Heart (tissue), 3 donors: Measurements from ENCODE around the gene SPN.

GRCh38 chr16:28868668-28869386 lies 5.2 kb downstream of the SH2B1 start:
- RAMPAGE, long total RNA, 2 experiments, result no peak in any of the 2 experiments

- RAMPAGE, long total RNA, 2 experiments, result start-site peak on the minus strand in 2 of 2 experiments, at chr16:28879900-28879941 at its widest, 10 to 89 reads per replicate
Measured at GRCh38 chr16:28879375-28880520, 1.5 kb downstream of the ATP2A1 start.

DNA sequence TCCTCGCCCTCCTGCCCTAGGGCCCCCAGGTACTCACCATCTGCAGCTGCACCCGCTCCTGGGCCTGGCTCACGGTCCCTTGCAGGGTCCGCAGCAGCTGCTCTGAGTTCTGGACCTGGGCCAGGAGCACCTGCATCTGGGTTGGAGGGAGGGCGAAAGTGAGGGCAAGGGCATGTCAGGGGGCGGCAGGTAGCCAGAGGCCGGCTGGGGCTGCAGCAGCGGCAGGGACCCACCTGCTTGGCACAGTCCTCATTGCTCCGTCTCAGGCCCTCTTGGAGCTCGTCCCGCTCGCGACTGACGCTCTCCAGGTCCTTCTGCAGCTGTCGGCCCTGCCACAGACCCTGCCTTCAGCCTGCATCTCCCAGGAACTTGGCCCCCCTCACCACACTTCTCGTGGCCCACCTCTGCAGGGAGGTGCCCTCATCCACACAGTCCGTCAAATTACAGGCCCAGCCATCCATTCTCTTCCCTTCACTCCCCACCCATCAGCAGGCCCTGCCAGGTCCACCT lies 14.1 kb downstream of the RABEP2 start:
- RAMPAGE, long total RNA, 2 experiments, result no peak in any of the 2 experiments

GRCh38 chr16:29013861-29014330 lies 29.0 kb downstream of the LAT start:
- RAMPAGE, long total RNA, 2 experiments, result no peak in any of the 2 experiments

GRCh38 chr16:29074645-29075685 lies 90.1 kb downstream of the LAT start:
- RAMPAGE, long total RNA, 2 experiments, result no peak in any of the 2 experiments

- RAMPAGE, long total RNA, 2 experiments, result no peak in any of the 2 experiments
Measured at GRCh38 chr16:29107166-29107853, 122.5 kb downstream of the LAT start.

GRCh38 chr16:29129506-29129894 lies 144.6 kb downstream of the LAT start:
- RAMPAGE, long total RNA, 2 experiments, result no peak in any of the 2 experiments

GRCh38 chr16:29156817-29157639 lies 172.2 kb downstream of the LAT start:
- RAMPAGE, long total RNA, 2 experiments, result no peak in any of the 2 experiments

DNA sequence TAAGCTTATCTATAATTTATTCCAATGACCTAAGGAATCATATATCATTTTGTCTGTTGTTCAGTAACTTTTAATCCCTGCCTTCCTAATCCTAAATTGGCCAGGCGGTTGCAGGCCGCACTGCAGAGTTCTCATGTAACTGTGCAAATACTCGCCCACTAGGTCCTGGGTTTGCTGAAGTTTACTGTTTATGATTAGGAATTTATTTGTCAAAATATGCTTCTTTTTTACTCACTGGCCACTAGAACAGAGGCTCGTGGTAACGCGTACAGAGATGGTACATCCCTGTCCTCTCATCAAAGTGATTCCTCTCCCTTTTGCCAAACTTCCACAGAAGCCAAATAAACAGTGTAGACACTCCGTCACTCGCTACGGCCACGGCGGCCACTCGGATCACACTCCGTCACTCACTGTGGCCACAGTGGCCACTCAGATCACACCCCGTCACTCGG lies 175.0 kb downstream of the LAT start:
- RAMPAGE, long total RNA, 2 experiments, result no peak in any of the 2 experiments

- RAMPAGE, long total RNA, 2 experiments, result no peak in any of the 2 experiments
Measured at GRCh38 chr16:29183006-29183318, 198.1 kb downstream of the LAT start.

DNA sequence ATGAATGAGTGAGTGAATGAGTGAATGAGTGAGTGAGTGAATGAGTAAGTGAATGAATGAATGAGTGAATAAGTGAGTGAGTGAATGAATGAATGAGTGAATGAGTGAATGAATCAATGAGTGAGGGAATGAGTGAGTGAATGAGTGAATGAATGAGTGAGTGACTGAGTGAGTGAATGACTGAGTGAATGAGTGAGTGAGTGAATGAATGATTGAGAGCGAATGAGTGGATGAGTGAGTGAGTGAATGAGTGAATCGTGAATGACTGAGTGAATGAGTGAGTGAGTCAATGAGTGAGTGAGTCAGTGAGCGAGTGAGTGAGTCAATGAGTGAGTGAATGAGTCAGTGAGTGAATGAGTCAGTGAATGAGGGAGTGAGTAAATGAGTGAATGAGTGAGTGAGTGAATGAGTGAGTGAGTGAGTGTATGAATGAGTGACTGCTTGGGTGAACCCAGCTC lies 133.0 kb downstream of the NPIPB11 start:
- RAMPAGE, long total RNA, 2 experiments, result no peak in any of the 2 experiments

DNA sequence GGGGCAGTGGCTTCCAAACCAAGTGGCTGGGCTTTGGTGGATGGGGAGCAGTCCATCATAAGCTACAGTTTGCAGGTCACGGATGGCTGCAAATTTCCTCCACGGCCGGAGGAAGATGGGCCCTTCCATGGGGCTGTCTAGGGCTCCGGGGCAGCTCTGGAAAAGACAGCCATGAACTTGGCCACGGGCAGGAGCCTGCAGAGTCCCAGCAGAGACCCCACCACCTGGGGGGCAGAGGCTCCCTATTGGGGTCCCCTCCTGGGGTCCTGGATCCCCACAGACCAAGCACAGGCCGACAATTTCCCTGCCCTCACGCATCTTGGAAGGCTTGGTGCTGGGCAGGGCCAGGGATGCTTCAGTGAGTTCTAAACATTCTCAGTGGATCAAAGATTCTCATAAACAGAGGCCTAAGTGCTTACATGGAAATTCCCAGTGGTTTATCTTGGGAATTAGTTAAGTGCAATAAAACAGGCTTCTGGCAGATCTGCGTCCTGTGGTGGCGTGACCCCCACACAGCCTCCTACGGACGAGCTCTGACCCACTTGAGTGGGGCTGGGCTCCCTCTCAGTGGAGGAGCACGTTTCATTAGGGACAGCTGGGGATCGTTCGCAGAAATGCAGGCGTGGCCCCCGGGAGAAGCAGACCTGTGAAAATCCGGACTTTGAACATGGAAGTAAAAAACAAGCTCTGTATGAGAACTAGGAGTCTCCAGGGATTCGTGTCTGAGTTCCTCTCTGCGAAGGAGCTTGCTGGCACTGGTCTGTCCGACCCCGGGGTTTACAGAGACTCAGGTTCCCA lies 117.9 kb downstream of the NPIPB11 start:
- RAMPAGE, long total RNA, 2 experiments, result no peak in any of the 2 experiments

DNA sequence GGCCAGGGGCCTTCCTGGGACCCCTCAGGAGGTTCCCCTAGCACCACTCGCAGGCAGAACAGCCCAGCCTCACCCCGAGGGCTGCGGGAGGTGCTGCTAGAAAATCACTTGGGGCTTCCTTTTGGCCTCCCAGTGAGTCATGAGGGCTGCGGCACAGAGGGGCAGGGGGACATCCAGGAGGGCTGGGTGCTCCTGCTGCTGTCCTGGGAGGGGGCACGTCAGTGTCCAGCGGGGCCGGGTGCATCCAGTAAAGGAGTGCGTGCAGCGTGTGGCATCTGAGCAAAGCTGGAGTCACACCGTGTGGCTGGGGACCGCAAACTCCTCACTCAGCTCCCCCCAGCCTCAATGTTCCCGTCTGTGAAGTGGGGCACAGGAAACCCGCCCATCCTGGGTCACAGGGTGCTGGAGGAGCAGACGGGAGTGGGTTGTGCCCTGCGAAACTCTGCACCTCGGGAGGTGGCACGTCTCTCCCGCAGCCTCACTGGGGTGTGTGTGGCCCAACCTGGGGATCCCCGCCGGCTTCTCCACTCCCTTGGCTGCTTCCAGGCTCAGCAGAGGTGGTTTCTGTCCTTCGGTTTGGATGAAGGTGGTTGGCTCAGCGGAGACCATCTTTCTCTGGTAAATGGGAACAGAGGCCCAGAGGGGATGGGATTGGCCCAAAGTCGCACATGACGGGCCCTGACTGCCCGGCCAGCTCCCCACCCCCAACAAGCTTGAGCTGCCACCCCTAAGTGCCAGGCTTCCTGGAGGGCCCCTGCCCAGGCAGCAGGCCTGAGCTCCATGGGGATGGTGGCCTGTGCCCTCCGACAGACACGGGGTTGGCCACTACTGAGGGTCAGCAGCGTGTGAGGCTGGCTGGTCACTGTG lies 115.0 kb downstream of the NPIPB11 start:
- RAMPAGE, long total RNA, 2 experiments, result no peak in any of the 2 experiments

DNA sequence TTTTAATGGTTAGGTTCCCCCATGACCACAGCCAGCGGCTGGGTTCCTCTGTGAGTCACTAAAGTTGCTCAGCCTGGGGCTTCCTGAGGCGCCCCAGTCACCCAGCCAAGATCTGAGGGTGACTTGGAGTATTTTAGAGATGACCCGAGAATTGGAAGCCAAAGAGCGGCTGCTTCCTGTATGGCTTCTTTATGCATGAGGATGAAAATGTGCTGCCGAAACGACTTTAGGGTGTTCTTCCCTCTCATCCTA lies 87.8 kb downstream of the NPIPB11 start:
- RAMPAGE, long total RNA, 2 experiments, result no peak in any of the 2 experiments

DNA sequence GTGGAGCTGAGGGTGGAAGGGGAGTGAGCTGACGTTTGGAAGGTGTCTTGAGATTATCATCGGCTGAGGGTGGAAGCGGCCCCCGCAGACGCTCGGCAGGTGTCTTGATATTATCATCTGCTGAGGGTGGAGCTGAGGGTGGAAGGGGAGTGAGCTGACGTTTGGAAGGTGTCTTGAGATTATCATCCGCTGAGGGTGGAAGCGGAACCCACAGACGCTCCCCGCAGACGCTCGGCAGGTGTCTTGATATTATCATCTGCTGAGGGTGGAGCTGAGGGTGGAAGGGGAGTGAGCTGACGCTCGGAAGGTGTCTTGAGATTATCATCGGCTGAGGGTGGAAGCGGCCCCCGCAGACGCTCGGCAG lies 24.5 kb downstream of the NPIPB11 start:
- RAMPAGE, long total RNA, 2 experiments, result no peak in any of the 2 experiments

DNA sequence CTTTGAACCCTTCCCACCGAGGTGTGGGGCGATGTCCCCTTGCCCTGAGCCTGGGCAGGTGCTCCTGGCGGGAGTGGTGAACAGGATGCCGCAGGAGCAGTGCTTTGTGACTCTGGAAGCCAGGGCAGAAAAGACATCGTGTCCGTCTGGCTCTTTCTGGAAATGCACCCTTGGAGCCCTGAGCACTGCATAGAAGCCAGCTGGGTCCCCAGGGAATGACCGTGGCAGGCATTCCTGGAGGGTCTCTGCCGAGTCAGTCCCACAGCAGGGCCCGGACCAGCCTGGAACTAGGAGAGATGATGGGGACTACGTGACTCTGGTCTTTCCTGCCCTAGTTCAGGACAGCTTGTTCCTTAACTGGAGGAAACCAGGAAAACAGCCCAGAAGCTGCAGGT lies 33.7 kb upstream of the SPN start:
- RAMPAGE, long total RNA, 2 experiments, result no peak in any of the 2 experiments

GRCh38 chr16:29663020-29663857 lies at the start of gene SPN:
TSS of gene SPN (plus strand) at chr16:29663247.
- RAMPAGE, long total RNA, 2 experiments, result start-site peak on the plus strand in 1 of 2 experiments, at chr16:29663244-29663747 at its widest, 9 reads per replicate

- RAMPAGE, long total RNA, 2 experiments, result no peak in any of the 2 experiments
Measured at GRCh38 chr16:29666959-29667750, 4.1 kb downstream of the SPN start.

DNA sequence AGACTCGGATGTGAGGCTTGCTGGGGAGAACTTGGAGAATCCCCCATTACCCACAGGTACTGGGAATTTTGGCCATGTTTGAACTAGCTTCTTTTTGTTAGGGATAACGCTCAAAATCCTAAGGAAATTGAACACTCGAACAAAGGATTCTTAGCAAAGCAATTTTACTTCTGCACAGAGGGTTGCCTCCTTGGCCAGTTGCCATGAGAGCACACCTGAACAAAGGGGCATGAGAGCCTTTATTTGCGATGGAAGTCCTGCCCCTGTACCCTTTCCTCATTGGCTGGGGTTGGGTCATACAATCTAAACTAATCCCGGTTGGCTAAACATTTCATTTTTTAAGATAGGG lies 30.6 kb downstream of the QPRT start:
- RAMPAGE, long total RNA, 2 experiments, result no peak in any of the 2 experiments

GRCh38 chr16:29745121-29745847 lies 506 bp downstream of the C16orf54 start:
- RAMPAGE, long total RNA, 2 experiments, result no peak in any of the 2 experiments